Ishikawa (cell line): ENCODE measurements around a stretch of chr4.

DNA sequence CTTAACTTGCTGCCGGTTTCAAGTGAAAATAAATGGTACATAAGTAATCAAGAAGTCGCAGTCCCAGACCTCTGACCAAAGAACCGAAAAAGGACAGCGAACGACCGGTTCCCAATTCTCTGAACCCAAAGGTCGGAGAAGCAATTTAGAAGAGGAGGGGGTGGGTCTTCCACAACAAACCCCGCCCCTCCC, 267 bp upstream of the SPCS3 start:
- RRBS = 2% methylated on average over 5 of the region's 8 CpGs

DNA sequence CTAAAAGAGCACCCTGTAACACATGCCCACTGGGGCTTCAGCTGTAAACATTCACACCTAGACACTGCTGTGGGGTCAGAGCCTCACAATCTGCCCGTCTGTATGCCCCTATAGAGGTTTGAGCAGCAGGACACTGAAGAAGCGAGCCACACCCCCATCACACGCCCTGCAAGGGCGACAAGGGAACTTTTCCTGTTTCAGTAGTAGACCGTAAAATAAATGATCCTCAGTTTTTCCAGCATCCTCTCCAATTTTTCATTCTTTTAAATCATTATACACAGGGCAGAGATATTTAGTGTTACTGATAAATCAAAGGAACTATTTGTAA, 3.3 kb upstream of the AGA start:
- RRBS = no CpG with 5 or more reads among the region's 5 CpGs

DNA sequence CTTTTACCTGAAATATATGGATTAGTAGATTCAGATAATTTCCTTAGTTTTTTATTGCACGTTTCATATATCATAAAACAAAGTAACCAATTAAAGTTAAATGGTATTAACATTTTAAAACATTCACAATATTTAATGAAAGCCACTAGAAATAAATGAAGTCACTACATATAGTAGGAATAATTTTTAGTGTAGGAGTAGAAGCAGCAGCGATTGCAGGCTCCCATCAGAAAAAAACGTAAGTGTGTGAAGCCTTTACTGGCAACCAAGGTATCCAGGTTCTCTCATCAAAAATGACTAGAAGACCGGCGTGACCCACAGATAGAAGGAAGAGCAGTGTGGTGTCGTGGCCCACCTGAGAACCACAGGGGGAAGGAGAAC, 936.3 kb upstream of the AGA start:
- RRBS = no CpG with 5 or more reads among the region's 6 CpGs

- RRBS = no CpG with 5 or more reads among the region's 2 CpGs
Observed at GRCh38 chr4:179694749-179694995, 2252.4 kb upstream of the AGA start.

DNA sequence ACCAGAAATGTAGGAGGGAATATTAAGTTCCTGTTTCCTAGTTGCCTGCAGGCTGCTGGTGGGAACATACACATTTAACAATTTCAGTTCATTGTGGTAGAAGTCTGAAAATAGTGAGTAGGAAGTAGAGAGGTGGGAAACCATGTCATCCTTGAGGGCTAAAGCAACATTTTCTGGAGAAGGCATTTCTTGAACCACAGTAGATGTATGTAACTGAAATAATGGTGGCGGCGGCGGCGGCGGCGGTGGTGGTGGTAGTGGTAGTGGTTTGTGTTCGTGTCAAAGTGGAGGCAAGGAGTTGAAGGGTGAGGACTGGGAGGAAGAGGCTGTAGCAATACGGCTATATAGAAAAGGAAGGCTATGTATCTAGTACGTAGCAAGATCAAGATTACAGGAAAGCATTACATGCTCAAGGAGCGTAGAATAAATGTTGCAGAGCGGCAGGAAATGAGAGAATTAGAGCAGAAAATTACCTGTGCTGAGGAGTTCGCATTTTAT, 1381.5 kb upstream of the TENM3 start:
- RRBS = no CpG with 5 or more reads among the region's 12 CpGs

DNA sequence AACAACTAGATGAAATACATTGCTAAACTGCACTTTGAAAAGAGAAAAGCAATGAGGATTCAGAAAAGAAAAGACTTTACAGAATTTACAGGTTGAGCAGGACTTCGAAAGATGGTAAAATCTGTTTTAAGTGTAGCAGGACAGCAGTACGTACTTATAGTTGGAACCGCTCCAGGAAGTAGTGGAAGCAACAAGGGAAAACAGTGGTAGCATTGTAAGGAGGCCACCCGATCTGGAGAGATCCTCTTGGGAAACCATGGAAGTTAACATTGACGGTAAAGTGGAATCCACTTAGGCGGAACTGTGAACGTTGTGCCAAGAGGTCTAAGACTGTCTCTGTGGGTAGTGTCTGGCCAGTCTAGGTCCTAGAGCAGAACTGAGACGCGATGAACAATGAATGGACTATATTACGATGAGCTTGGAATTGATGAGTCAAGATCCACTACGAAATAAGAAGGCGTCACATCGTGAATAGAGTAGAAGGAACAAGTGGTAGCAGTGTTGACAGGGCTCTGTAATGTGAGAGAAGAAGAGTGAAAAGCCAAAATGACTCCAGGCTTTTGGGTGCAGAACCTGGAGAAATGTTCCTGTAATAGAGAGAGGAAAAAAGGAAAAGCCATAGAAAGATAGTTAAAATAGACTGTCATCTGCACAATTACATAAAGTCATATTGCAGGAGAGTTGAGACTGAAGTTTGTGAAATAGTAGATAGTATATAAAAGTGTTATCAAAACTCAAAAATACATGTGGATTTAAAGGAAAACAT, 124.0 kb downstream of the TENM3 start:
- RRBS = no CpG with 5 or more reads among the region's 13 CpGs

GRCh38 chr4:182593677-182594171, 323.5 kb downstream of the DCTD start:
- RRBS = no CpG with 5 or more reads among the region's 3 CpGs

GRCh38 chr4:182806107-182807333, 110.7 kb downstream of the DCTD start:
- RRBS = 19% methylated on average over 35 of the region's 73 CpGs

DNA sequence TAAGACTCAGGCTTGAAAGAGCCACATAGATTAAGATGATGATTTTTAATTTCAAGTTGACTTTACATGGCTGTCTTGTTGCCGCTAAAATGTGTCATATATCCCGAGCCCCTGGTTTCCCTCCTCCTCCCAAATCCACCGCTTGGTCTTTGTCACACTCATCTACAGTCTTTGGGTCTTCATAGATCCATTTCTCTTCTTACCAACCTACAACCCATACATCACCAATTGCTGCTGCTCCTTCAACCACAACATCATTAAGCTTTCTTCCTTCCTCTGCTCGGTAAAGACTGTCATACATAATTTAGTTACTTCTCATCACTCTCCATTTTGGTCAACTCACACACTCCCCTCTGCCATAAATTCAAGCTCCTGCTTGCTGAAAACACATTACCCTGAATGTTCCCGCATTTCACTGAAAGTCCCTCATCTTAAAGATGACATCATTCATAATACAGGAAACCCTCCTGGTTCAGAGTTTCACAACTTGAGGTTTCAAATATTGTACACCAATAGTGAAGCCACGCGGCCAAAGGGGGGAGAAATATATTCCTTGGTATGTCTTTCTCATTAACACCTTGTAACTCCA, 1.6 kb upstream of the DCTD start:
- RRBS = no CpG with 5 or more reads among the region's 7 CpGs

DNA sequence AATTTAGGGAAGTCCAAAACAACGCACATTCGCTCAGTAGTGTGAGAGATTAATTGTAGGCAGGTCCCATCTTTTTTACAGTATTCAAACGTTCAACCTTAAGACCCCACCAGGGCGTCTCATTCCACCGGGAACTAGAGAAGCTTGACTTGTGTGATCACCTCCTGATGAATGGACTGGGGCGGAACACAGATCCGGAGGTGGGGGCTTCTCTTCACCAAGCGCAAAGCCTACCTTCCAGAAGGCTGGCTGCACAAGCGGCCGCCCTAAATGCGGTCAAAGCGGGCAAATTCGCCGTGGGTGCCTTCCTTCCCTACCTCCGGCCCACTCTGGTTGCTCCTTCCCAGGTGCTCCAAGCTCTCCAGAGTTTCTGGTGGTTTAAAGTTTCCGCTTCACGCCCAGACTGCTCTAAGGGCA, 1.9 kb upstream of the WWC2 start:
- RRBS = 94% methylated on average over 6 of the region's 17 CpGs

DNA sequence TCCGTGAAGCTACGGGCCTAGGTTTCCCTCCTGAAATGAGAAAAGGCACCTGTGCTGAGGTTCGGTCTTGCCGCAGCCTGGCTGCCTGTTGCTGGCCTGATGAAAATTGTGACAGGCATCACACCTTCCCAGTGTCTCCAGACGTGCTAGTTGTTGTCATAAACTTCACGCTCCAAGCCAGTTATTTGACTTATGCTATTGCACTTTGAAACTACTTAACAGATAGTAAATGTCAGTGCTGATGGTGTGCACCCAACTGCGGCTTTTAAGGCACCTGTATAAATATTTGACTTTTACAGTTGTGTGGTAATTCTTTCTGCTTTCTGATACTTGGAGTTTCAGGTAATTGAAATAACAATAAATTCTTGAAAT, 1.7 kb downstream of the WWC2 start:
- RRBS = no CpG with 5 or more reads among the region's 7 CpGs

- RRBS = no CpG with 5 or more reads among the region's 17 CpGs
Observed at GRCh38 chr4:183348893-183349758, 26.9 kb upstream of the CLDN24 start.

- RRBS = no CpG with 5 or more reads among the region's 9 CpGs
Observed at GRCh38 chr4:183430562-183431099, 13.8 kb upstream of the CDKN2AIP start.

- RRBS = 1% methylated on average over 33 of the region's 108 CpGs
Observed at GRCh38 chr4:183505431-183506608, 962 bp downstream of the ING2 start.

DNA sequence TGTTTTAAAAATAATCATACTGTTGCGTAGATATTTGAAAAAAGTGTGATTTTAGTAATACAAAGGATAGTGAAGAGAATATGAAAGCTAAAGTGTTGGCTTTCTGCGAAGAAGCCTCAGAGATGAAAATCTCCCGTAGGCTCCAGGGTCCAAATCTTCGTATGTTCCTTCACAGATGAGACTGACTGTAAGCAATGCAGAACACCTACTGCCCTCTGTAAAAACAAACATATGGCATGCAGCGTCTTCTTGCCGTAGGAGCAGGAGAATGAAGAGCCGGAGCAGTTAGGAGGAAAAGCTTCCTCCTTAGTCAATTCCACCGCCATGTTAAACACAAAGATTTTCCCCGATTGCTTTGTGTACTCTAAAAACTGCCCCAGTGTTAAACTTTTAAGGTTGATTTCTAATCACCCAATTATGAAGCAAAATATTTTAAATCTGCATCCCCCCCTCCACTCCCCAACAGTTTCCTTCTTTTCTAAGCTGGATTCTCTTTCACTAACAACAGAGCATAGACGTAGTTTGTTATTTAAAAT, 22.5 kb downstream of the RWDD4 start:
- RRBS = no CpG with 5 or more reads among the region's 10 CpGs

DNA sequence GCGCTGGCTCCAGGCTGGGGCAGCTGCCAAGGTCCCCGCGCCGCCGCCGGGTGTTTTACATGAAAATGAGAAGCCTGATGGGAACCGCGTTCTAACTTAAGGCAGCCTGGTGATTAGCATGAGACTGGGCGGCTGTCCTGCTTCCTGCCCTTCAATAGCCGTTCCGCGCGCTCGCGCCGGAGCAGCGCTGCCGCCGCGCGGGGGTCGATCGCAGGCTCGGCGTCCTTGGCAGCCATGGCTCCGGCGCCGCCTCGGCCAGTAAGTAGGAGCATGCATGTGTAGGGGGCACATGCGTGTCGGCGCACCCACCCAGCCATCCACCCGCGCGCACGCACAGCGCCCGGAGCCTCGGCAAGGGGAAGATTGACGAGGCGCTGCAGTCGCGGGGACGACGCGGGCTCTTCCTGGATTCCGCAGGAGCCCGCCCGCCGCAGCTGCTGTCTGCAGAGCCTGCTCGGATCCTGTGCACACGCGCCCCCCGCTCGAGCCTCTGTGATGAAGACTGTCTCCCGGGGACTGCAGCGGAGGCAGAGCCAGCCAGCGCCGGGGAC, 609 bp downstream of the STOX2 start:
- RRBS = 3% methylated on average over 28 of the region's 59 CpGs

DNA sequence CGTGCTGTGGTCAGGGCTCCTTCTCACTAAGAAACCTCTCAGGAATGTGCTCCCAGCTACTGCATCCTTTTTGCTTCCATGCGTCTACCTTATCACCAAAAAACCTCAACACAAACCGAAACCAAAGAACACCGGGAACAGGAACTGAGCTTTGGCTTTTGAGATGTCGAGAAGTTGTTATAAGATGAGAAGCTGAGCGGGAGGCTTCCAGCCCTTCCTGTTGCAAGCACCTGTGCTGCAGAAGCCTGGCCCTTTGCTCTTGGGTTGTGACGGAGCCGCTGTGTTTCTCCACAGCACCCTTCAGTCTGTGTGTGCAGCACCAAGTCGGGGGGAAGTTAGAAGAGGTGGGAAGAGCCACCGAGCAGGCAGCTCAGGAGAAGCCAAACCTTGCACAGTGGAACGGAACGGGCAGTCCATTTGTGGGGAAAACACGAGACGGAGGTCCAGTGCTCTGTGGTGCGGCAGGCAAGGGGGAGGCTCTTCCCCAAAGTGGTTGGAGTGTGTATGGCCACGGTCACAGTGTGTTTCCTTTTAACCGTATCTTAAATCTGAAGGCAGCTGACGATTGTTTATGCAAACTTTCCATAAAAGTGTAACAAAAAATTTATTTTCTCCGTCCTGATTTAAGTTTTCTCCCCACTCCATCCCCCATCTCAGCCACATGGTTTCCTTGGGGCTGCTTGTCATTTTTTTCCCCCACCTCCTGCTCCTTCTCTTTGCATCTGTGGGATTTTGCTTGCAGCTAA, 123.5 kb downstream of the STOX2 start:
- RRBS = no CpG with 5 or more reads among the region's 19 CpGs

- RRBS = no CpG with 5 or more reads among the region's 9 CpGs
Observed at GRCh38 chr4:184282070-184282891, 64.6 kb upstream of the ENPP6 start.

DNA sequence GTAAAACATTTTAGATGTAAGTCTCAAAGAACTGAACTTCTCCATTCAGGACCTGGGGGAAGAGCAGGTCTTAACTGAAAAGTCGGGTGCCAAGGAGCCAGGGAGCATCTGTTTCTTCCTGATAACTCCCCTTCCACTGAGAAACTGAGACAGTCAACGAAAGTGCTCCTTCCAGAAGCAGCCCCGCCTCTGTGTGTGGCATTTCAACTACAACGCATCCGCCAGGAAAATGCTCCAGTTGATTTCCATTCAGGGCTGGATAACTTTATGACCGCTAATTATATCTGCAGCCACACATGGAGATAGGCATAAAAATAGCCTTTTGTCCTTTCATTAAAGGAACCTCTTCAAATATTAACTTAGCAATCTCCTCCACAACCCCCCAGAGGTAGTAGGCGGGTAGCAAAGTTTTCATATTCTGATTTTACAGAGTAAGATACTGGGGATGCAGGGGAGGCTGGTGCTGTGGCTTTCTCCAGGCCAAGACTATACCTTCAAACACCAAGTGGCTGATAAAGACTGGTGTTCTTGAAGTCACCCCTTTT, 87.8 kb downstream of the IRF2 start:
- RRBS = no CpG with 5 or more reads among the region's 7 CpGs